Myometrial cell (primary cell): ENCODE results near the genes C19orf84, SIGLEC10 and SIGLEC6.

- RAMPAGE, long total RNA = no peak
These were observed 1.0 kb downstream of the KLK6 start for GRCh38 chr19:50968047-50969056.

DNA sequence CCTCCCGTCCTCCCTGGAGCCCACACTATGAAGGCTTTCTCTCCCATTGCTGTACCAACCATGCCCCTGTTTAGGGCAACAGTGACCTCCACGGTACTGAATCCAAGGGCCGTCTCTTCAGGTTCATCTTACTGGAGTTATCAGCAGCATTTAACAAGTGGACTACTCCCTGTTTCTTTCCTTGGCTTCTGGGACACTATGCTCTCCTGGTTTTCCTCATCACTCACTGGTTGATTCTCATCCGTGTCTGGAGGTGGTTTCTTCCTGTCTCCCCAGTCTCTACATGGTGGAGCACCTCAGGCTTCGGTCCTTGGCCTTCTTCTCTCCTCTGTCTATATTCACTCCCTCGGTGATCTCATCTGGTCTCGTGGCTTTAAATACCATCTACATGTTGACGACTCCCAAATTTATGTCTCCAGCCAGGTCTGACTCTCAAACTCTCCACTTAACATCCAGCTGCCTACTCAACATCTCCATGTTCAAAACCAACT, 4.3 kb upstream of the KLK13 start:
- RAMPAGE, long total RNA = no peak

- RAMPAGE, long total RNA = no peak
These were observed 3.6 kb upstream of the SIGLEC7 start for GRCh38 chr19:51138417-51139001.

DNA sequence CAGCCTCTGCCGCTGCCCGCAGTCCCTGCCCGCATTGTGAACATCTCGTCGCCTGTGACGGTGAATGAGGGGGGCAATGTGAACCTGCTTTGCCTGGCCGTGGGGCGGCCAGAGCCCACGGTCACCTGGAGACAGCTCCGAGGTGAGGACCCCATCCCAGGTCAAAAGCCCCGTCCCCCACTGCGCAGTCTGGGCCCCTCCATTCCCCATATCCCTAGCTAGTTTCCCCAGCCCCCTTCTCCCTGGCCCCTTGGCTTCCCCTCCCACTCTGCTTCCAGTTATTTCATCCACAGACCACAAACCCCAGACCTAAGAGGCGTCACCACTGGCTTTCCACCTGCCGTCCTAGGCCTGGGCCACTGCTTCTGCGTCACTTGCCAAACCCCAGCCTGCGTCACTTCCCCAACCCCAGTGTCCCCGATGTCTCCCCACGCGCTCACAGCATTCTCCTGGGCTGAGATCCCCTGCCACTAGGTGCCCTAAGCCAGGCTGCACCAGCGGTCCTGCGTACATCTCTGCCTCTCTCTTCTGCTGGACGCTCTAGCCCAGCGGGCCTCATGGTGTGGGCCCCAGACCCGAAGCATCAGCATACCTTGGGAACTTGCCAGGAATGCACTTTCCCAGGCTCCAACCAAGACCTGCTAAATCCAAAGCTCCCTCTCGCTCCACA, 14.0 kb downstream of the IGLON5 start:
- RAMPAGE, long total RNA = no peak

GRCh38 chr19:51326701-51327303, 15.1 kb downstream of the VSIG10L start:
- RAMPAGE, long total RNA = no peak

DNA sequence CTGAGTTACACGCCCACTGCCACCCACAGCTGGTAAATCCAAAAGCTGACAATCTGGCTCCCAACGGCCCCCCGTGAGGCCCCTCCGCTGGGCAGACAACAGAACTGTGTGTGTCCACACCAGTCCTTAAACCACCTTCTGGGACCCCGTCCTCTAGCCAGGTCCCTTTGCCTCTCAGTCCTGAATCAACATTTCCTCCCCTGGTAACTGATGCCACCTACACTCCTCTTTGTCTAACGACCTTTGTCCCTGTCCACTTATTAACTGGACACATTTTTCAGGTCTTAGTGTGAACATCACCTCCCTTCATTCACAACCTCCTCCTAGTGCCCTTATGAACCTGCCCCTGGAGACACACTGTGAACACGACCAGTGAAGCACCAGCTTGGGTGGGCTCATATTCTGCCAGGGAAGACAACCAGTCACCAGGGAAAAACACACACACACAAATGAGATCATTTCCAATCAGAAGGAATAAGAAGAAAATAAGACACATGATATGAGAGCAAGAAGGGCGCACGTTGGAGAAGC, 5.6 kb upstream of the VSIG10L start:
- RAMPAGE, long total RNA = no peak

DNA sequence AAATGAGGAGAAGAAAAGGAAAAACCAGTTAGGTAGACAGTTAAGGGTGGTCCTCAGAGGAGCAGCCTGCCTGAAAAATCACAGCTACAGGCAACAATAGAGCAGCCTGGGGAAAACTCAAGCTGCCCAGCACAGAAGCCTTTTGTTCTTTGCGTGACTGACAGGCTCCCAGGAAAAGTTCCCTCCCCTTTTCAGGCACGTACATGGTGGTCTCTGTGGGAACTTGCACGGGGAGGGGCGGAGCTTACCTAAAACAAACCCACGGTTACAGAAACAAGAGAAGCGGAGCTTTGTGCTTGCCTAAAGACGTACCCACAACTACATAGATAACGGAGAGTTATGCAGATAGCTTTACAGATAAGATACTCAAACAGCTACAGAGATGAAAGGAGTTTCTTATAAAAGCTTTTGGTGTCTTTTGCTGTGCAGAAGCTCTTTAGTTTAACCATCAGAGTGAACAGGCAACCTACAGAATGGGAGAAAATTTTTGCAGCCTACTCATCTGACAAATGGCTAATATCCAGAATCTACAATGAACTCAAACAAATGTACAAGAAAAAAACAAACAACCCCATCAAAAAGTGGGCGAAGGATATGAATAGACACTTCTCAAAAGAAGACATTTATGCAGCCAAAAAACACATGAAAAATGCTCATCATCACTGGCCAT, 11.4 kb downstream of the ETFB start:
- RAMPAGE, long total RNA = no peak

DNA sequence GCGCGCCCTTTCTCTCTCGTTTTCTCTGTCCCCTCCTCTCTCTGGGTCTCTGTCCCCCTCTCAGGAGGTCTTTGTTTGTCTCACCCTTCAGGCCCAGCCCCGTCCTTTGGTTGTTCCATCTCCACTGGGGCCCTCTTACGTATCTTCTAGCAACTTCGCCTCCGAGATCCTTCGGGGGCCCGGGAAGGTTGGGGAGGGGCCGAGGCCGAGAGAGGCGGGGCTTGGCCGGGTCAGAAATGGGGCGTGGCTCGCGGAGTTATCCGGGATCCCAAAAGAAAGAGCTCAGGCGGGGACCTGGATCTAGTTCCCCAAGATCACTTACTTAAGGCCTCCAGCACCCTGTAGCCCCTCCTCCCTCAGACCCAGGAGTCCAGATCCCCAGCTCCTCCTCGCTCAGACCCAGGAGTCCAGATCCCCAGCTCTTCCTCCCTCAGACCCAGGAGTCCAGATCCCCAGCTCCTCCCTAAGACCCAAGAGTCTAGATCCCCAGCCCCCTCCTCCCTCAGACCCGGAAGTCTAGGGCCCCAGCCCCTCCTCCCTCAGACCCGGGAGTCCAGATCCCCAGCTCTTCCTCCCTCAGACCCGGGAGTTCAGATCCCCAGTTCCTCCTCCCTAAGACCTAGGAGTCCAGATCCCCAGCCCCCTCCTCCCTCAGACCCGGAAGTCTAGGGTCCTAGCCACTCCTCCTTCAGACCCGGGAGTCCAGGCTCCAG, at the start of gene C19orf84:
TSS of gene C19orf84 (minus strand) at position 198 of the 713 bp plus-strand sequence.
- RAMPAGE, long total RNA = no peak

DNA sequence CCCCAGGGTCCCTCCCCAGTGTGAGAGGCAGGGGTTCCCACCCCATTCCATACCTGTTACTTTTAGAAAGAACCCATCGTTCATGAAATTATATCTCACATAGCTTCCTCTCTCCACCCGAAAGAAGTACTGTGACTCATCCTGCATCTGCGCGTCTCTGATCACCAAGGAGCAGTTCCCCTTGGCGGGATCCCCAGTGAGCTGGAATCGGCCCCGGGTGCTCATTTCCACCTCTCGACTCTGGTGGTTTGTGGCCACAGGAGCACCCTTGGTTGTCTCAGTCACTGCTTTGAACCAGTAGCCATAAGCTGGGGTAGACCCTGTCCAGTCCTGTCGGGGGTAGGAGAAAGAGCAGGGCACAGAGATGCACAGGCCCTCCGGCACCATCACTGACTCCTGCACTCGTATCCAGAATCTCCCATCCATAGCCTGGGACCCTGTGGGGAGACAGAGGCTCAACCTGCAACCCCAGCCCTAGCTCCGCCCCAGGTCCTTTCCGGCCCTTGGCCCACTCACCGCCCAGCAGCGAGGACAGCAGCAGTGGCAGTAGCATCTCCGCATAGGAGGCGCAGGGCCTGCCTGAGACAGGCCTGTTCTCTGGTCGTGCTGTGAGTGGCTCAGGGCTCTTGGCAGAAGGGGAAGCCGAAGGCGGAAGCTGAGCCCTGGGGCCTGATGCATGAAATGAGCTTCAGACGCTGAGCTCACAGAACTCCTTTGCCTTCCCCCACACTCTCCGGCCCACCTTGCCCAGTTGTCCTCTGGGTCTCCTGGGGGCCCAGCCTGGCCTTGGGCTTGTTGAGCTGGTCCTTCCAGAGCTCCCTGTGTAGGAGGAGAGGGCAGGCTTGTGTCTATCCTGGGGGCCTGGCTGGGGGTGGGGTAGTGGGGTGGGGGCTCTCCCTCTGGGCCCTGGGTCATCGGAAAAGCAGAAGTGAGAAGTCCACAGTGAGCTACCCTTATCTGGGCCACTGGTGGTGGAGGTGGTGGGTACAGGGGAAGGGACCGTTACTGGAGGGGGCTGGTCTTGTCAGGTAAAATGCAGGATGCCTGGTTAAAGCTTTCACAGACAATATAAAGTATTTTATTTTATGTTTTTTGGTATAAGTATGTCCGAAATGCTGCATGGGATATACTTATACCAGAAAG, at the start of gene SIGLEC10:
TSS of gene SIGLEC10 (minus strand) at position 614 of the 1,143 bp plus-strand sequence.
- RAMPAGE, long total RNA = no peak

GRCh38 chr19:51468739-51469775, 10.8 kb upstream of the SIGLEC8 start:
- RAMPAGE, long total RNA = no peak

- RAMPAGE, long total RNA = no peak
These were observed 15.0 kb upstream of the SIGLEC8 start for GRCh38 chr19:51473195-51473638.

DNA sequence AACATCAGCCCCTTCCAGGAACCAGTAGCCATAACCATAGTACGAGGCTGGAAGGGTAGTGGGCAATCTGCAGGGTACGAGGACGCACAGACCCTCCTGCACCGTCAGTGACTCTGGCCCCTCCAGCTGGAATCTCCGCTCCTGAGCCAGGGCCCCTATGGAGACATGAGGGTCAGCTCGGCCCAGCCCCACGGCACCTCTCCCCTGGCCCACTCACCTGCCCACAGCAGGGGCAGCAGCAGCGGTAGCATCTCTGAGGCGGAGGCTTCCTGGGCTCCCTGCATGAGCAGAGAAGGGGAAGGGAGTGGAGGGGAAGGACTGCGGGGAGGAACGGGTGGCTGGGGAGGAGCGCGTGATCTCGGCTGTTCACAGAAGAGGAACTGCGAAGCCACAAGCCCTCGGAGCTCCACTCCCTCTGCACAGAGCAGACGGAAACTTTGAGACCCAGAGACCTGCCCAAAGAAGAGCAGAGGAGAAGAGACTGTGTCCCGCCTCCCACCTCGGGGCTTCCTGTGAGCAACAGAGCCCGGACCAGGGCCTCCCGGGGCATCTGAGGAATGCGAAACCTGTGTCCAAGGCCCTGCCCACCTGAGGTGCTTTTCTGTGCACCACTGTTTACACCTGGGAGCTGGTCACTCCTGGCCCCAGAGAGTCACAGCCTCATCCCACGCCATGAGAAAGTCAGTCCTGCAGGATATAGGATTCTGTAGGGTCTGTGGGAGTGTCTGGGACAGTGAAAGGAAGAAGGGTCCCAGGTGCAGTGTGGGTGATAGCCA, at the start of gene SIGLEC6:
TSS of gene SIGLEC6 (minus strand) at position 306 of the 776 bp plus-strand sequence.
- RAMPAGE, long total RNA = no peak

- RAMPAGE, long total RNA = no peak
These were observed 15.4 kb upstream of the SIGLEC6 start for GRCh38 chr19:51546421-51547711.

DNA sequence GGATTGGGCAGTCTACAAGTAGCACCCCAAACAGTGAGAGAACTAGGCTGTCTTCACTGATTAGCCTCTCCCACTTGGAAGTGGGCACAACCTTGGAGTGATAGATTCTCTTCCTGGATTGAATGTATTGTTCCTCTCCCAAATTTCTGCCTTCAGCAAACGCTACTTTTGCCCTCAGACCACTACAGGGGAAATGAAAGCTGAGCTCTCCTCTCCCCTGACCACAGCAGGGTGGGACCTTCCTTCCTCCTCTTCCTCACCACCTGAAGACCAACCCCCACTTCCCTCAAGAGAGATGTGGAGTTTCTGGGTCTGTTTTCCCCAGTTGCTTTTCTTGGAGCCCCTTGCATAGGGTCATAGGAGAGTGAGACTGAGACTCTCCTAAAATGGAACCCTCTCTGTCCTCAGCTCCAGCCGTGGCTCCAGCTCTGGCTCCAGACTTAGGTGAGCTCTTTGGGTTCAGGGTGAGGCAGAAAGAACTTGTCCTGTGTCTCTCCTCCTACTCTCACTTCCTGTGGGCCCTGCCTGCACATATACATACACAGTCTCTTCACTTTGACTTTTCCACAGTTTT, 19.4 kb upstream of the ZNF175 start:
- RAMPAGE, long total RNA = no peak

DNA sequence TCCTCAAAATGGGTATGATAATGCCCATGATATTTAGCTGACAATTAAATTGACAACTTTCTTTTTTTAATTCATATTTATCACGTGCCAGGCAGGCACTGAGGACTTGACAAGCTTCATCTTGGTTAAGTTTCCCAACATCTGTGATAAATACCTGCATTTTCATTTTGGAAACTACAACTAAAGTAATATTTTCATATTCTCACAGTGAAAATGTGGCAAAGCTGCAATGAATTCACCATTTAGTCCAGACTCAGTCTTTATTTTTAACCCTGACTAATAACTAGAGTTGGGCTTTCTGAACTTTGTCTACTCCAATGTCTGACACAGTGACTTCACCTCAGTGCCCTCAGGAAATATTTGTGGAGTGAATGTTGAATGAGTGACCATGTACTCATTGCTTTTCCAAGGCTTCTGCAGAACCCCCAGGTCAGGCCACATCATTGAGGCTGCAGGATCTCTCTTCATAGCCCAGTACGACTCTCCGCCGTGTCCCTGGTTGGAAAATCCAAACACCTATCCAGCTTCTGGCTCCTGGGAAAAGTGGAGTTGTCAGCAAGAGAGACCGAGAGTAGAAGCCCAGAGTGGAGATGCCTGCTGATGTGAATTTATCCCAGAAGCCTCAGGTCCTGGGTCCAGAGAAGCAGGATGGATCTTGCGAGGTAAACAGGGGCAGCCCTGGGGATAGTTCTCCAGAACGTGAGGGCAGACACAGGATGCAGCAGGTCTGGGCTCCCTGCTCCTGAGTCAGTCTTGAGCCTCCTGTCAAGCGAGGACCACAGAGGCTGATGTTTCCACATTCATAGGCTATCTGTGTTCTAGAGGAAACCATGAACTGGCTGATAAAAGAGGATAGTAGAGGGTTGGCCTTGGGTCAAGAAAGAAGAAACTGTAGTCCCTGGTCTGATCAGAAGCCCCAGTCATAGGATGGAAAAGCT, 1.9 kb downstream of the ZNF175 start:
- RAMPAGE, long total RNA = no peak

- RAMPAGE, long total RNA = no peak
These were observed 27.7 kb downstream of the SIGLEC5 start for GRCh38 chr19:51602507-51602893.

- RAMPAGE, long total RNA = no peak
These were observed 4.5 kb upstream of the SIGLEC14 start for GRCh38 chr19:51651216-51651532.

- RAMPAGE, long total RNA = no peak
These were observed 2.2 kb upstream of the SPACA6 start for GRCh38 chr19:51690709-51691647.

GRCh38 chr19:51724301-51725016, 668 bp upstream of the HAS1 start:
- RAMPAGE, long total RNA = no peak

- RAMPAGE, long total RNA = no peak
These were observed 29.4 kb downstream of the FPR3 start for GRCh38 chr19:51824270-51824901.